AG09309 (cell line): ENCODE measurements around a stretch of chr2.

DNA sequence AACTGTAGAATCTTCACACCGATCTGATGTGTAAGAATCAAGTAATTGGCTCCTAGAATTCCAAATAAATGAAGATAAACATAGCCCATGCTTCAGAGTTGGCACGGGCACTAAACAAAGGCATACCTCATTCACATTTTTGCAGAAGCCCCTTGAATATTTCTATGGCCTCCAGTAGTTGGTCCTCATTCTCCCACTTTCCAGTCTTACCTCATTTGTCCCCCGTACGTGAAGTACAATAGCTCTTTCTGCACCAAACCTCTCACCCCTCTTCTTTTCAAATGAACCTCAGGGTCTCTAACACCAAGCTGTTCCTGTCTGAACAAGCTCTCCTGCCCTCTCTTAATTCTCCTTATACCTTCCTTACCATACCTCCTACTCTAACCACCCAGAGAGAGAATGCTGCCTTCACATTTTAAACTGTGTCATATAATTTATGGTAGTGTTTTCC, 418.2 kb upstream of the LYPD1 start:
- RRBS, result no CpG with 5 or more reads among the region's 4 CpGs

- RRBS, result no CpG with 5 or more reads among the region's 5 CpGs
These were observed 21.6 kb downstream of the NCKAP5 start for GRCh38 chr2:133546745-133546968.

DNA sequence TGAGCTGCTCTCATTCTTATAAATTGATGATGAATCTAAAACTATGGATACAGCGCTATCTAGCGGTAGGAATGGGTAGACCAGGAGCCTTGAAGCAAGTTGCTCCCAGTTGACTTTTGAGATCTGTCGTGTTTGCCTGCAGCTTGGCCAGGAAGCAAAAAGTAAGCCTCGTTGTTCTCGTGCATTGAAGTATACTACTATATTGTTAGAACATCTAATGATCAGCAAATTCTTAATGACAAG, 211.9 kb upstream of the NCKAP5 start:
- RRBS, result no CpG with 5 or more reads among the region's 5 CpGs

- RRBS, result no CpG with 5 or more reads among the region's 4 CpGs
These were observed 135.5 kb upstream of the MGAT5 start for GRCh38 chr2:134118320-134118864.

DNA sequence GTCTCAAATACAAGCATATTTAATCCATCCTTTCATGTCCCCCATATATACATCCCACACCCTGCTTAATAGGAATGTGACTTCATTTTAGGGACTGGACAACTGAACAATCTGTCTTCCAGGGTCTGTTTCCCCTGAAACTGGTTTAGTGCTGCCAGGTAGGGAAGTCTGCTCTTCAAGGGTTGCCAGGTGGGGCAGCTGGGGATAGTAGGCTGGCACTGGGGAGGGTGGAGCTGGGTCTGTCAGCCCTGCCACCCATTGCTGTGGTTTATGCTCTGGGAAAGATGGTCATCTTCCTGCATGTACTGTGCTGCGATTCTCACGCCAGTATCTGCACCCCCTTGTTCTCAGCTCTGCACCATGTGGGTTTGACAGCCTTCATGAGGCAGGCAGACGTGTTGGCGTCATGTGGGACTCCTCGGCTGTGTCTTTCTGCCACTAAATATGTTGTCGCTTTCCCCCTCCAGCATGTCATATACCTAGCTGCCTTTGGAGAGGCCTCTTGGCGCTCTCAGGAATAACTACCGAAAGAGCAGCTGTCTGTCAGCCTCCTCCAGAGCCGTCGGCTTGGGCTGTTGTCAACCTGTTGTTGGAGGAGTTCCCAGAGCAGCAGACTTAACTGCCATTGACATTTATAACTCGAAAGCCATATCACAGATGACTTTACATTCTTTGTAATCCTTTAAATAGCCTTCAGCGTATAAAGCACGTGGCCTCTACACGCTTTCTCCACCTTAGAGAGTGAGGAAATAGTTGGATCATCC, 80.5 kb upstream of the MGAT5 start:
- RRBS, result no CpG with 5 or more reads among the region's 14 CpGs

GRCh38 chr2:134239751-134240511, 13.9 kb upstream of the MGAT5 start:
- RRBS, result no CpG with 5 or more reads among the region's 5 CpGs

- RRBS, result no CpG with 5 or more reads among the region's 8 CpGs
These were observed 5.4 kb upstream of the MGAT5 start for GRCh38 chr2:134248294-134248976.

- RRBS, result no CpG with 5 or more reads among the region's 6 CpGs
These were observed 26.3 kb downstream of the MGAT5 start for GRCh38 chr2:134280155-134280595.

DNA sequence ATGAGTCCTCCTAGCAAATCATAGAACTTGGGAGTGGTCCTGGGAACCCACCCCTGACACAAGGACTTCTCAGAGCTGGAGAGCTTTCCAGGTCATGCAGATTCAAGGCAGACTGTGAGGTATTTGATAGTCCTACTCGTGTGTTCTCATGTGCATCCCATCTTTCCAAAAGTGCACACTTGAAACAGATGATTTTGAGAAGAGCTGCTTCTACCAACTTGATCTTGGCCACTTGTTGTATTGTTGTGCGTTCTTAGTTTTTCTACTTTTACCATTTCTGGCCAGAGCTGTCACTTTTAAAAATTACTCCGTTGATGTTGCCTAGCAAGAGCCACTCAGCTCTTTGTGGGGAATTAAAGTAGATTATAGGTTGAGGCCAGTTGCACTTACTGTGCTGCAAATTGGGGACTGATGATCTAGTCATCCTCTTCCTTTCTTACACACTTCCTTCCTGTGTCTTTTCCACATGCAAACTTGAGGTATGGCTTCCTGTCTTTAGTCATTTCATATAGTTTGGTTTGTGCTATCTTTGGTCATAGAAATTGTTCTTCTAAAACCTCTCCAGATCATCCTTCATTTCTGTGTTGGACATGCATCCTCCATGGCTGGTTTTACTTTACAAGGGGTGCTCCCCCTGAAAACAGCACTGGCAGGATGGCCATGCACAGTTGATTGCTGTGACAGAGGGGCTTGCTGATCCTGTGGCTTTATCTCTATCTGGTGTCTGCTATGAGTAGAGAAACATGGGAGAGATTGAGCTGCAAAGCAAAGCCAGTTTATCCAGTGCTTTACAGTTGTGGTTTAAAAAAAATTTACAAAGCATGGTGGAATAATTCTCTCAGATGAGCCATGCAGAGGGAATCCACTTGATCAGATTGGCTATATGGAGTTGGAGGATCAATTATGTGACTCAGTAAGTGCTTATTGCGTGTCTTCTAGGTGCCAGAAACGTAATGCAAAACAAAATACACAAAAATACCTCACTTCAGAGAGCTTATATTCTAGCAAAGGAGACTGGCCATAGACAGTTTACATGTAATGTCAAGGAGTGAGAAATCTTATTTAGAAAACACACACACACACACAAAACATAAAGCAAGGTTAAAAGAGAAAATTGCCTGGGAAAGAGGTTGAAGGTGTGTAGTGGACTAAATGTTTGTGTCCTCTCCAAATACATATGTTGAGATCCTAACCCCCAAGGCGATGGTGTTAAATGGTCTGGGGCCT, 36.5 kb downstream of the MGAT5 start:
- RRBS, result no CpG with 5 or more reads among the region's 6 CpGs

DNA sequence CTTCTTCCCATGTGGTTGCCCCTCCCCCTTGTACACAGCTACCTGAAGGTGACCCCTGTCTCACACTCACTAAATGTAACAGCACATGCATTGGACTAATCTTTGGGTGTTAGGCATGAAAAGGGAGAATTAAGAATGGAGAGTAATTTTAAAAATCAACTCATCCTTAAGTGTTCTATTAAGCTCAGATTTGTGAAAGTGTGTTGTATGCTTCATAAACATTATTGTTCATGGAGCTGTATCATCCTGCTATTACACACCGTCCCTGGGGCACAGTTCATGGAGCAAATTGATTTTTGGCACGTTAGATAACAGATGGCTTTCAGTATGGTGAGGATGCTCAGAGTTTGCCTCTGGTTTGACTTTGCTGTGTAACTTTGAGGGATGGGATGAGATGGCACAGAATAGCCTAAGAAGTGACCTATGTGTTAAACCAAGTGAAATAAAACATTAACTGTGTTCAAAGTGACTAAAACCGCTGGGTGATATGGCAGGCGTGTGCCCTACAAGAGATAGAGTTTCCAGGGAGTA, 97.1 kb downstream of the MGAT5 start:
- RRBS, result no CpG with 5 or more reads among the region's 4 CpGs

DNA sequence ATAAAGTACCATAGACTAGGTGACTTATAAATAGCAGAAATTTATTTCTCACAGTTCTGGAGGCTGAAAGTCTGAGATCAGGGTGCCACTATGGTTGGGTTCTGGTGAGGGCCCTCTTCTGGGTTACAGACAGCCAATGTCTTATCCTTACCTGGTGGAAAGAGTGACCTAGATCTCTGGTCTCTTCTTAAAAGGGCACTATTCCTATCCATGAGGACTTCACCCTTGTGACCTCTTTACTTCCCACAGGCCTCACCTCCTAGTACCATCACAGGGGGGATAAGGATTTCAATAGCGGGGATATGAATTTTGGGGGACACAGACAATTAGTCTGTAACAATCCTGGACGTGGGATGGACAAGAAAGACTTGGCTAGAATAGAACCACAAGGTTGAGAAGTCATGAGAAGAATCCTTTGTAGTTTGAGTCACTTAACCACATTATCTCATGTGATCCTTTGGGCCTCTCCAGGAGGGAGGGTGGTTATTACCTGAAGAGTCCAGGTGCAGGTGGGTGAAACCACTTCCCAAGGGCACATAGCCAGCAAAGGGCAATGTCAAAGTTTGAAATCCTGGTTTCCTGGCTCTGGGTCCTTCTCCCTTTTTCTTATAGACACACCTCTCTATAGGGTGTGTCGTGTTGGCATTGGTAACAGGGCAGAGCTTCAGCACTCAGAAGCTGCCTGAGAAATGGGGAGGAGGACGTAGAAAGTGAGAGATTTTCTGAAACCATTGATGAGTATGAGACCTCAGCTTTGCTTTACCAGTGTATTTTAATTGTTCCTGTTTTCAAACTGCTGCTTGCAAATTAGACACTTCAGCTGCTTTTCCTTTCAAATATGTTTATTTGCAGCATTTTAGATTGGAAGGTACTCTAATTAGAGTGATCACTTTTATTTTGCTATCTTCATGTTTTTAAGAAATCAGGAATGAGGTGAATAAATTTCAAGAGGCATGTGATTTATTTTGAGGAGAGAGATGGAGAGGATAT, 137.8 kb downstream of the MGAT5 start:
- RRBS, result no CpG with 5 or more reads among the region's 4 CpGs

- RRBS, result no CpG with 5 or more reads among the region's 14 CpGs
These were observed 187.4 kb downstream of the MGAT5 start for GRCh38 chr2:134441026-134441840.

DNA sequence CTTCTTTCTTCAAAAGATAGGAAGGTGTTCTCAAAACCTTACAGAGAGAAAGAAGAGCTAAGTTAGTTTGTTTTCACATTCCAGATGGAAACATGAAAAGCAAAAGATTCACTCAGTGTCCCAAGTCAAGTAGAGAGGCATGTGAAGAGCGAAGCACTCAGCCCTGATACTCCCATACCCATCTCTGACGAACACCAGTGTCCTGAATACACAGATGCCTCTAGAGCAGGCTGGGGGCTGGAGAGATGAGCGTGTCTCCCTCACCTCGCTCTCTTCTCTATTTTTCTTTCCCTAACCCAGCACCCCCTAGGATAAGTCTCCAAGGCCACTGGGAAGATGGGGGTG, 227.8 kb downstream of the TMEM163 start:
- RRBS, result no CpG with 5 or more reads among the region's 4 CpGs

GRCh38 chr2:134681030-134681951, 37.5 kb downstream of the TMEM163 start:
- RRBS, result 21% methylated on average over 3 of the region's 9 CpGs

GRCh38 chr2:134823500-134823954, 14.9 kb upstream of the ACMSD start:
- RRBS, result no CpG with 5 or more reads among the region's 2 CpGs

DNA sequence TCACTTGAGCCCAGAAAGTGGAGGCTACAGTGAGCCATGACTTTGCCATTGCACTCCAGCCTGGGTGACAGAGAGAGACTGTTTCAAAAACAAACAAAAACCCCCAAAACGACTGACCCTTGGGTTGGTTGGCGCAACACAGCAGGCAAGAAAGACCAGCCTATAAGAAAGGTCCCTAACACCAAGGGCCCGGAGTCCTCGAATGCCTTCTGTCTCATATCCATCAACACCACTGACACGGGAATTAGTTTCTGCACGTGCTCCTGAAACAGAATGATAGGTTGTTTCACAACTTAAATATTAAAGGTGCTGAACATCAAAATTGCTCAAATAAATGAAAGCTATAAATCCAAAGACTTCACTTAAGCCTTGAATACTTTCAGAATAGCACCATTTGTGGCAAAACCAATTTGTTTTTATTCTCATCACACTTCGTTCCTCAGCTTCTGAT, 10.2 kb downstream of the MCM6 start:
- RRBS, result no CpG with 5 or more reads among the region's 7 CpGs

DNA sequence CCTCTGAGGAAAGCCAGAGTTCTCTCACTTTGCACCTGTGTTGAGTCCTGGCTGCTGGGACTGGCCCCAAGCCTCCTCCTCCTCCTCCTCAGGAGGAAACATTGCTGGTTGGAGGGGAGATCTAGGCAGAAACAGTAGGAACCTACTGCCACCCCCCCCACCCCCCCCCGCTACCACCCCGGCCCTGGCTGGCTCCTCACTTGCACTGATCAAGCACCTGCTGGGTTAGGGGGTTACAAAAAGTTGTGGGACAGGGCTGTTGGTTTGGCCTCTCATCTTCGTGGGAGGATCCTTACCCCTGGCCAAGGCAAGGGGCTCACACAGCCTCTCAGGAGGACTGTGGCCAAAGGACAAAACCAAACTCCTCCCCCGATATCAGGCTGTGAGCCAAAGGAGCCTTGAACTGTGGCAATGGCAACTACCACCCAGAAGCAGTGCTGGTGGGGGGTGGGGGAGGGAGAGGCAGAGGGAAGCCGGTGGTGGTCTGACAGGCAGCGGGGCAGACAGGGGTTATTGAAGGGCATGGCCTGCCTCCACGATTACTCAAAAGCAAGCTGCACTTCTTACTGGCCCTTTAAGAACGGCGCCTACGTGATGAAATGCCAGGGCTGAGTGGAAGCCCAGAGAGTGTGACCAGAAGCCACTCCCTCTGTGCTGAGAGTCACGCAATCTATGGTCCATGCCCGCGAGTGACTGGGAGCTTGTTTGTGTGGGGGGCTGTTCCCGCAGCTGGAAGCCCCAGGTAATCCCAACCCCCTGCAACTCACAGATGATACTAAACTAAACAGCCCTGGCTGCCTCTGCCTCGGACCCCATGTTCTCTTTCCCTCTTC, 128.1 kb upstream of the CXCR4 start:
- RRBS, result no CpG with 5 or more reads among the region's 15 CpGs

DNA sequence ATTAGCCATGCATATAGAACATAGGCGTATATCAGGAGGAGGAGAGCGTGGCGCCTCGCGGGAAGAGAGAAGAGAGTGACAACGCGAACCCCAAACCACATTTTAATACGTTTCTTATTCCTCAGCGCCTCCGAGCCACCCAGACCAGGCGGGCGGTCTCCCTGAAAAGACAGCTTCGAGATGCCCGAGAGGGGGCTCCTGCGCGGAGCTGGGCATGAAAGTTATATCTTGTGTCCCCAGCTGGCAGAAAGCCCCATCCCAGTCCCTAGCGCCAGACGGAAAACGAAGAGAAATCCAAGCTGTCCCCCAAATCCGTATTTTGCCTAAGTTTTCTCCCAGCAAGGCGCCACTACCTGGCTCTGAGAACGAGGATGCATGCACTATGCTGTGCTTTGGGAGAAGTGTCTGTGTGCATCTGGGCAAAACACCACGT, 816 bp downstream of the NXPH2 start:
- RRBS, result no CpG with 5 or more reads among the region's 23 CpGs

DNA sequence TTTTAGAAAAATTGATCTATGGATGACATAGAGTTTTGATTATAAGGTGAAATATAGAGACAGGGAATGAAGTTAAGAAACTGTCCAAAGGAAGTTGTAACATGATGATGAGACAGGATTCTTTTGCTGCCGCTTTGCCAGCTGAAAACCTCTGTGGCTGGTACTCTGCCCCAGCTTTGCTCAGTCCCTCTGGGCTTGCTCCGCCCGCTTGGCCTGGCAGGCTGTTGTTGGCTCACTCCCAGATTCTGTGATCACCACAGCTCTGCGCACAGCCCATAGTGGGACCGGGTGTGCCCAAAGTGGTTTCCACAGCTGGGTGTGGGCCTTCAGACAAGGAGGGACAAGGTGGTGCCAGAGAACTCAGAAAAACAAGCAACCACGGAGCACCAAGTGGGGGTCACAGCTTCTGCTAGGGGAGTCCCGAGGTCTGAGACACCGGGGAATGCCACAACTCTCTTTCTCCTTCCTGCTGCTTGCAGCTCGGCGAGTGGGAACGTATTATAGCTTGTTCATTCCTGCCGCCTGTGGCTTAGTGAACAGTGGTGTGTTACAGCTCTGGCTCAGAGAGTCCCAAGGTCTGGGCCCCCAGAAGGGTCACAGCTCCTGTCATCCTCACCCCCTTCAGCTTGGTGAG, 9.2 kb upstream of the KYNU start:
- RRBS, result no CpG with 5 or more reads among the region's 12 CpGs